OCI-LY7 (cell line): ENCODE results near the gene FOXB2.

DNA sequence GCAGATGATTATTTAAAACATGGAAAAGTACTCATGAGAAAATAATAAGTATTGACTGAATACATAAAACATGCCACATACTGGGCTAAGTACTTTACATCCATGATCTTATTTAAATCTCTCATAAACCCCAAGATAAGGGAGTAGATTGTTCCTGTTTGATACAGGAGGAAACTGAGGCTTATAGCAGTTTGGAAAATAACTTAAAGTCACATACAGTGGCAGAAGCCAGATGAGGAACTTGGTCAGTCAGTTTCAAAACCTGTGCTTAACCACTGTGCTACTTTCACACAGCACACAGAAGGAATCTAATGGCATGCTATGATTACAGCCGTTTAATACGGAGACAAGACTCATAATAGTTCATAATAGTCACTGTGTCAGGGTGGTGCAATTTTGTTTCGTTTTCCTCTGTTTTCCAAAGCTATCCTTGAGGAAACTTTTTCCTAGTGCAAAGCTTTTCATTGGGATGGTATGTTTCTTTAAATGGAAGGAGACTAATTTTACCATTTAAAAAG, 112.2 kb downstream of the GCNT1 start:
- PRO-cap, result no peak
- RAMPAGE, long total RNA, result no peak

- PRO-cap, result no peak
- RAMPAGE, long total RNA, result no peak
These were observed 136.7 kb downstream of the GCNT1 start for GRCh38 chr9:76595737-76596101.

DNA sequence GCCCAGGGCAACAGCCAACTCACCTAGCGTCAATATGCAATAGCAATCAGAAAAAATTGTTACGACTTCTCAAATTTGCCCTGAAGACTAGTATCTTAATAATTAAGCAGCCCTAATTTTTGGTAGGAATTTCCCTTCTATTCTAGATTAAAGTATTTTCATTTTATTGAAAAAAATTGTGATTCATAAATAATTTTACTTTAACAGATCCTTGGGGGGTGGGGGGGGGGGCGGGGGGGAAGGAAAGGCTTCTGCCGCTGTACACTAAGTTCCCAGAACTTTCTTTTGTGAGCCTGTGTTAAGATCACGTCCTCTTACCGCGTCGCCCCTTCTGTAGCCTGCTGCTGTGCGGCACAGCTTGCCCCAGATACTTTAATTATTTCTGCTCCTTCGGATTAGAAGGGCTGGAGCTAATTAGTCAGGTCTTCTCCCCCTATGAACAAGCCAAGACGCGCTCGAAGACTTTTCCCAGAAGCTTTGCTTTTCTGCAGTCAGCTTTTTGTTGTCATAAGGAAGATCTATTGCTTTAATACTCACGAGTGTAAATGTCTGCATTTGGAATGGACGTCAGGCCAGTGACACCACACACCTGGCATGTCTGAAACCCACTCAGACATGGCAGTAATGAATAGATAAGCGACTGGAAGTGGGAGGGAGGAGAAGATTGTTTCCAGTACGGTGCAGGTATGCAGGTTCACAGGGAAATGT, 37.1 kb downstream of the PRUNE2 start:
- PRO-cap, result no peak
- RAMPAGE, long total RNA, result no peak

DNA sequence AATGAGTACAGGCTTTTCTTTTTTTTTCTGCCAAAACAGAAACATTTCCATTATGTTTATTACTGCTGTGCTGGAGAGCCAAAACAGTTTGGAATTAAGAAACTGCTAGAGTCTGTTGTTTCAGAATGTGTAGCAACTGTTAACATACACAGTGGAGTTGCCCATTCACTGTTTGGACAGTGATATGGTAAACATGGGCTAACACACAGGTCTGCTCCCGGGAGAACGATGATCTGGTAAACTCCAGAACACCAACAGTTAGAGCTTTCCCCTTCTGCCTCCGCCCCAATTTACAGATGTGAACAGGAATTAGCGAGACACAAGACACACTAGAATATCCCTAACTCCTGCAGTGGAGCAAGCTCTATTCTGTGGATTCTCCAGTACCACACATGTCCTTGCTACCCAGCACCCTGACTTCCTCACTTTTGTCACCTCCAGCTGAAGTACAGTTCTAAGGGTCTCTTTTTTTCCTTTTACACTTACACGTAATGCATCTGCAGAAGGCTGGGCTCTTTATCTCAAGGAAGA, 771 bp downstream of the PRUNE2 start:
- PRO-cap, result no peak
- RAMPAGE, long total RNA, result no peak

- PRO-cap, result no peak
- RAMPAGE, long total RNA, result no peak
These were observed at the start of gene FOXB2 for GRCh38 chr9:77019436-77019779. Gene FOXB2, plus strand, starts transcription at chr9:77019655.

- PRO-cap, result no peak
- RAMPAGE, long total RNA, result no peak
These were observed 193.0 kb downstream of the VPS13A start for GRCh38 chr9:77370156-77370904.

DNA sequence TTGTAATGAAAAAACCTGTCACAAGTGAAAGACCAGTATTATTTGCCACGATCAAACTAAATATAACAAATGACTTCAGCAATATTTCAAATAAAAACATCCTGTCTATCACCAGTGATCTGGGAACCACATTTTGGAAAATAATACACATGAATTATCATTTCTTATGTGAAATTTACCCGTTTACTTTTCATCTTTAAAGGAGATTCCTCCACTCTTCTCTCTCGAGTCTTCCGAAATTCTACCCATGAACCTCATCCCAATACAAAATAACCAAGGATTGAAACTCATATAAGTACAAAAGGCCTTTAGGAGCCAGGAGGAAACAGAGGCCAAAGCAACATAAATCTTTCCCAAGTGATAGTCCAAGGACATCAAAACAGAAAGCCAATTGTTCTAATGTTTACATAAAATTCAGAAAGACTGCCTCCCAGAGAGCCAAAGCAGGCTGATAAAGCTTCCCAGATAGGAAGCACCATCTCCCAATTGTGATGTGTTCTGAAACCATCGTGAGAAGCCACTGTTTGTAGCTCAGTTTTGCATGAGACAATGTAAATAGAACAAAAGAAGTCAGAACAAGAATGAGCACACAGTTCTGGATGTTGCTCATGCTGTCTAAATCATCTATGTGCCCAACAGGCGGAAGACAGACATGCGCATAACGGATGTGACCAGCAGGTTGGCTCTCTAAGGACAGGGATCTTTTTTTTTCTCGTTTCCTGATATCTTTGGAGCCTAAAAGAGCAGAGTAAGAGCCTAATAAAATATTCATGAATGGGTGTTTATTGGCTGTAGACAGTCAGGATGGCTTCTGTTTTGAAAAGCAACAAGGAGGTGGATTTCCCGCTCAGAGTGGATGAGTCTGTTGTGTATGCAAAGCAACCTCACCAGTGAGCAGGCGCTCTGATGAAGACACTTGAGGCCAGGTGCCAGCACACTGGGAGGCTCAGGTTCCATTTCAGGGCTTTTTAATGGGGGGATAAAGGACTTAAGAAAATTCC, 113.8 kb downstream of the GNA14 start:
- PRO-cap, result no peak
- RAMPAGE, long total RNA, result no peak

DNA sequence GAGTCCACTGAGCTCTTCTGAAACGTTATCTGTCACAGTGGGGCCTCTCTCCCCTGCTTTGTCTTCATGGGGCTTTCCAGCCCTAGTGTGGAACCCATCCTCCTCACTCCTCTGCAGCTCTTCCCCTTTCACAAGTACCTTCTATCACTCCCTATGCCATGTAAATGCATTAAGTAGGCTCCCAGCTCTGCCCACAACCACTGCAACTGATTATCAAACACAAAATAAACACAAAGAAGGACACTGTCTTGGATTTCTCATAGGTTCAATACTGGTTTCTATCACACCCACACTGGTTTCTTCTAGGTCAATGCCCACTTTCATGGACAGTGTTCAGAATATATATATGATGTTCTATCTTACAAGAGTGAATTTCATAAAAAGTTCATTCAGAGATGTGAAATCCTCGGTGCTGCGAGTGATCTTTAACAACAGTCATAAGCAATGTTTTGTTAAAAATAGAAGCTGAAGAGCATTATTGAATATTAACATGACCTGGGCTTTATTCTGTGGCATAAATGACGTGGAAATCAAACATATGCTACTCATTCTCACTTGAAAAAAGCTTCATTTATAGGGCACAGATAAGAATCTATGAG, 139.3 kb downstream of the GNAQ start:
- PRO-cap, result no peak
- RAMPAGE, long total RNA, result no peak

GRCh38 chr9:77950154-77950825, 81.3 kb downstream of the GNAQ start:
- PRO-cap, result no peak
- RAMPAGE, long total RNA, result no peak

GRCh38 chr9:77996959-77998459, 34.1 kb downstream of the GNAQ start:
- PRO-cap, result no peak
- RAMPAGE, long total RNA, result no peak

- PRO-cap, result no peak
- RAMPAGE, long total RNA, result no peak
These were observed 3.1 kb downstream of the GNAQ start for GRCh38 chr9:78028492-78028915.

DNA sequence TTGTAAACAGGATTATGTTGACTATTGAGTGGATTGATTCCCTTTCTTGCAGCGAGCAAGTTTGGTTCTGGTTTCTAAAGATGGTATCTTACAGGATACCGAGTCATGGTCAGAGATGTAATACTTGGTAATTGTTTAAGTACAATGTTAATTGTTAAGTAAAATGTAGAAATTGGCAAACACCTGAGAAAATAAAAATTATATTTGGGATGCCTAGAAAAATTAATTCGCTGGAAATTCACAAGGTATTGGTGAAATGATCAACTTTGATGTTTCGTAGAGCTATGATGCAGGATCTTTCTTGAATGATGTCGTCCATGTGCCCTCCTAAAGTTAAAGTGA, 372.4 kb downstream of the PSAT1 start:
- PRO-cap, result unidirectional peak, minus-strand start at position 197 of the sequence
- RAMPAGE, long total RNA, result no peak

GRCh38 chr9:79574659-79575108, 2.9 kb downstream of the TLE4 start:
- PRO-cap, result no peak
- RAMPAGE, long total RNA, result no peak

- PRO-cap, result no peak
- RAMPAGE, long total RNA, result no peak
These were observed 95.2 kb downstream of the TLE4 start for GRCh38 chr9:79666866-79667440.

DNA sequence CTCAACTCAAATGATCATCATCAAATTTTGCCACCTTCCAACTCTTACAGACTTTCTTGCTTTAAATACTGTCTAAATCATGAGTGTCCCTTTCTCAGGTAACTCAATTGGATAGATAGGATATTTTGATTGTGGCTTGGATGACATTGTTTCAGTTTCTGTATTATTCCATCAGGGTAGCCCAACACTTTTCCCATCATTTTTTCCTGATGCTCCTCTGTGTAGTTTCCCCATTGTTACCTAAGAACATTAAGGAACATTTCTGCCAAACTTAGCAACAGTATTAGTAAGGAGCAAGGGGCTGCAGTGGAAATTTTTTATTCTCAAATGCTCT, 212.2 kb downstream of the TLE4 start:
- PRO-cap, result no peak
- RAMPAGE, long total RNA, result no peak

DNA sequence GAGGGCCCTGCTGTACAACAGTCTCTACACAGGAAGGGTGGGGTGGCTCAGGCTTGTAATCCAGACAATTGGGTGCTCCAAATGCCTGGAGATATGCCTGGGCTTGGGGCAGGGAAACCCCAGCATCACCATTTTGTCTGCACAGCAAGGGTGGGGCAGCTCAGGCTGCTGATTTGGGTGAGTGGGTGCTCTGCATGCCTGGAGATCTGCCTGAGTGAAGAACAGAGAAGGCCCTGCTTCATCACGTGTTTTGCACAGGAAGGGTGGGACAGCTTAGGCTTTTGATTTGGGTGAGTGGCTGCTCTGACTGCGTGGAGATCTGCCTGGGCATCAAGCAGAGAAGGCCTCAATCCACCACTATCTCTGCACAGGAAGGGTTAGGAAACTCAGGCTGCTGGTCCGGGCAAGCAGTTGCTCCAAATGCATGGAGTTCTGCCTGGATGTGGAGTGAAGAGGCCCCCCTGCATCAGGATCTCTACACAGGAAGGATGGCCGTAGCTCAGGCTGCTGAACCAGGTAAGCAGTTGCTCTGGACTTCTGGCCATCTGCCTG, 660.1 kb downstream of the TLE4 start:
- PRO-cap, result no peak
- RAMPAGE, long total RNA, result no peak

- PRO-cap, result no peak
- RAMPAGE, long total RNA, result no peak
These were observed 505.3 kb downstream of the TLE1 start for GRCh38 chr9:81183953-81184511.

DNA sequence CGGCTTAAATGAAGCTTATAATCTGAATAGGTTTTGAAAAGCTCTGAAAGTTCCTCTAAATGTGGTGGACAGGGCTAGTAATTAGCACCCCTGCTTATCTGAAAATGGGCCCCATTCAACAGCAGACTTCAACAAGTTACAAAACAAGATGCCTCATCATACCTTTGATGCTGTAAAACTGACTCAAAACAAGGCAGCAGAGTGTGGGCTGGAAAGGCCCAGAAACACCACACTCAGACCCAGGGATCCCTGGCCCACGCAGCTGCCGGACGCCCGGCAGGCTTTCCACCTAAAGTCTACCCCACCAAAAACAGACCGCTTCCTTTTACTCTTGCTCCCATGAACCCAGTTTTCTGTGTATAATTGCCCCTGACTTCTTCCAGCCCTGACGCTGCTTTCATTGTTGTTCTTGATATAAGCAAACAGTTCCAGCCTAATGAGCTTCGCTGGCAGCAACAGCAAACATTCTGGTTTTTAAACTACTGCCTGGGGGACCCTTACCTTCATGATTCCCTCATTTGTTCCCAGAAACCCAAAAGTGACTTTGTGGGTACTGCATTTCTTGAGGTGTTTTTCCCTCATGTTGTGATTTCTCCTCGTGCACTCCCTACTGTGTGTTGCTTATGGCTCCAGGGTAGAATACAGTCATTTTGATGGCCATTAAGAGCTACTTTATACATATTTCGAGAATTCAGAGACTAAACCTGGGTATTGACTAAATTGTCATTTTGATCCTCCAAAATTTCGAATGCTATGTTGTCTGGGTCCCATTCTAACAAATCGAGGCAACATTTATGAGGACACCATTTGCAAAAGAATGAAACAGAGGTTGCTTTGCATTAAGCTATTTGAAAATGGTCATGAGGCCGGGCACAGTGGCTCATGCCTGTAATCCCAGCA, 66.5 kb downstream of the TLE1 start:
- PRO-cap, result no peak
- RAMPAGE, long total RNA, result no peak

DNA sequence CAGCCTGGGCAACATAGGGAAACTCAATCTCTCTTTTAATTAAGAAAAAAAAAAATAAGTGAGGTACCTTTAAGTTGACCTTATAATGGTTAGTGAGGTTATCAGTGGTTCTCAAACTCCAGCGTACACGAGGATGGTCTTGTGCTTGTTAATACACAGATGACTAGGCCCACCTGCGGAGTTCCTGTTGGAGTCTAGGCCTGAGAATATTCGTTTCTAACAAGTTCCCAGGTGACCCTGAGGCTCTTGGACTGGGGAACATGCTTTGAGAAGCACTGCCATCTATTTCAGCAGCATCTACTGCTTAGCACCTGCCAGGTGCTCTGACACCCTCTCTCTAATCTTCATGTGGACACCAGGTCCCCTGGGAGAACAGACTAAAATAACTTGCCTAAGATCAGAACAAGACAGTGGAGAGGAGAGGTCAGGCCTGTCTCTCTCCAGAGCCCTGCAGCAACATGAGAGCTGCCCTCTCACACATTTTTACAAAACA, 24.6 kb downstream of the TLE1 start:
- PRO-cap, result no peak
- RAMPAGE, long total RNA, result no peak

DNA sequence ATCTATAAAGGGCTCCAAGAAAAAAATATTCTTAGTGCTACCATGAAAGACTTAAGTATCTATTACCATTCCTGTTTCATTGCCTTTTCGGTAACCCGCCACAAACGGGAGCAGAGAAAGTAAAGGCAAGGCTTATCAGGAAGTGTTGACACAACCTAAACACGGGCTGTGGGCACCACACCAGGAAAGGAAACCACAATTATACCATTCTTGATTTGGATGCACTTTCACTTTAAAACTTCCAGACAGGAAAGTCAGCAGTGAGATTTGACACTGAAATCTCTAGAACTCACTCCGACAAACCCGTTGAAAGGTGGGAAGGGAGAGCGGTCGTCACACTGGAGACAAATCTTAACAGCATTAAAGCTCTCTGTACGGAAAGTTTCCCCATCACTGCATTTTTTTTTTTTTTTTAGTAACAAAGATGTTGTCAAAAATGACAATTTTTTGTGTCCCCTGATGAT, 6.5 kb downstream of the TLE1 start:
- PRO-cap, result no peak
- RAMPAGE, long total RNA, result no peak